Measurements from ENCODE around the gene RIF1.

DNA sequence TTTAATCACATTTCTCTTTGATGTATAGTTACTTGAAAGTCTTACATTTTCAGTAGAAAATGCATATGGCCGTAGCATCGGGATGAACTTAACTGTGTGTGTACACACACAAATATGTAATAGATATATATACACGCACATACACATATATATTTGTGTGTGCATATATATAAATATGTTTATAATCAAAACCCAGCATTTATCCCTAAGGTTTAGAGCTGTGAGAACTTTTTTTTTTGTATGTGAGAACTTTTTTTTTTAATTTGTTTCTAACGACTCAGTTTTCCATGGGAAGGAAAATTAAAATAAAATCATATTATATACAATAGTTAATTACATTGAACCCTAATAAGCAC, 1.8 kb downstream of the EPC2 start:
- CAGE, long polyA plus RNA = no peak
- RRBS = no CpG with 5 or more reads among the region's 4 CpGs

DNA sequence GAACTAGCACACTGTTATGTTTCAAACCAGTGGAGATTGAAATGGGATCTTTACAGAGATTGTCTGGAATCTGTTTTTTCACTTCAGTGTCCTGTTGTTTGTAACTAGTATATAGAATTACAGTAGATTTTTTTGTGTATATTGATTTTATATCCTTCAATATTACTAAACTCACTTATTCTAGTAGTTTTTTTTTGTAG, 22.7 kb downstream of the EPC2 start:
- CAGE, long polyA plus RNA = no peak

DNA sequence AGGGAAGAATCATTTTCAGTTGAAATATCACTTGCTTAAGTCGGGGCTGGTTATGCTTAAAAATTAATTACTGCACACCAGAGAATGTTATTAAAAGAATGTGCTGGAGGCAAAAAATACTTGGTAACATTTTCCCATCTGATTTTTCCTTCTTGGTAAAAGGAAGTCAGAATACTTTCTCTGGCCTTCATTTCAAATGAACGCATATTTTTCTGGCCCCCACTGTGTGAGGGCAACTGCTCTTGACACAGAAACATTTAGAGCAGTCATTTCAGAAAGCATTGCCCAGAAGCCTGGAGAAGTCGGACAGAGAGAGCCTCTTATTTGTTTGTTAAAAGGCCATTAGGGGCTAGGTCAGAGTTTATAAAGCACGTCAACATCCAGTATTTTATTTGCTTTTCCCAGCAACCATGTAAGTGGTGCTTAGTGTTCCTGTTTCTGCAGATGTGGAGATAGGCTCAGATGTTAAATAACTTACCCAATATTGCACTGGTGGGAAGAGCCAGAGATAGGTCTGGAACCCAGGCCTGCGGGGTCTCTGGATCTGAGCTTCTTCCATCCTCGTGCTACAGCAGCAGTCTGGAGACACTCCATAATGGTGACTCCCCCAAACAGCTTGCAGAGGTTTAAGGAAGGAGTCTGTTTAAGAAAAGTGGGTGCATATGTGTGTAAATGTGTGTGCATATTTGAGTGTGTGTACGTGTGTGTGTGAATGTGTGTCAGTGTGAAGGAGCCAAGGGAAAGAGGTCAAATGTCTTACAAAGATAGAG, 32.8 kb upstream of the LYPD6B start:
- CAGE, long polyA plus RNA = no peak
- RRBS = no CpG with 5 or more reads among the region's 7 CpGs

- CAGE, long polyA plus RNA = no peak
- RRBS = no CpG with 5 or more reads among the region's 2 CpGs
These were observed 281.0 kb upstream of the MMADHC start for GRCh38 chr2:149868582-149869018.

- CAGE, long polyA plus RNA = no peak
- RRBS = no CpG with 5 or more reads among the region's 2 CpGs
These were observed 258.7 kb downstream of the RND3 start for GRCh38 chr2:150228834-150229165.

DNA sequence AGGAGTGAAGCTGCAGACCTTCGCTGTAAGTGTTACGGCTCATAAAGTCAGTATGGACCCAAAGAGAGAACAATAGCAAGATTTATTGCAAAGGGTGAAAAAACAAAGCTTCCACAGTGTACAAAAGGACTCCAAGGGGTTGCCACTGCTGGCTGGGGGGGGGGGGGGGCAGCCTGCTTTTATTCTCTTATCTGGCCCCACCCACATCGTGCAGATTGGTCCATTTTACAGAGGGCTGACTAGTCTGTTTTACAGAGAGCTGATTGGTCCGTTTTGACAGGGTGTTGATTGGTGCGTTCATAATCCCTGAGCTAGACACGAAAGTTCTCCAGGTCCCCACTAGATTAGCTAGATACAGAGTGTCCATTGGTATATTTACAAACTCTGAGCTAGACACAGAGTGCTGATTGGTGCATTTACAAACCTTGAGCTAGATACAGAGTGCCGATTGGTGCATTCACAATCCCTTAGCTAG, 54.1 kb upstream of the RND3 start:
- CAGE, long polyA plus RNA = no peak
- RRBS = no CpG with 5 or more reads among the region's 7 CpGs

- CAGE, long polyA plus RNA = no peak
- RRBS = 1% methylated on average over 25 of the region's 79 CpGs
These were observed at the start of gene RIF1 for GRCh38 chr2:151409524-151410652. Gene RIF1, plus strand, starts transcription at chr2:151409902.

DNA sequence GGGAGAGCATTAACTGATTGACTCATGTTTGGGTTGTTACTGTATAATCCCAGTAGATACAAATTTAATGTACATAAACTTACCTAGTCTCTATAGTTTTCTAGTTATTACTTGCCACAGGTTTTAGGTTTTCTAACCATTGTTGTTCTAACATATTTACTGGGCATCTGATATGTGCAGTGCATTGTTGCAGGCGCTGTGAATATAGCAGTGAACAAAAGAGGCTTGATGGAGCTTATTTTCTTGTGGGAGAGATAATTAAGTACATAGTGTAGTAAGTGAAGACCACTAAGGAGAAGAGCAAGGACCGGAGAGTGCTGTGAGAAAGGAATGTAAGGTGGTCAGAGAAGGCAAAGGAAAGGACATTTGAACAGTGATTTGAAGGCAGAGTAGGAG, 11.3 kb downstream of the RIF1 start:
- CAGE, long polyA plus RNA = no peak
- RRBS = no CpG with 5 or more reads among the region's 2 CpGs

GRCh38 chr2:151464346-151464928, 54.7 kb downstream of the RIF1 start:
- CAGE, long polyA plus RNA = no peak
- RRBS = no CpG with 5 or more reads among the region's 5 CpGs

- CAGE, long polyA plus RNA = no peak
- RRBS = no CpG with 5 or more reads among the region's 3 CpGs
These were observed 38.6 kb downstream of the ARL5A start for GRCh38 chr2:151789525-151790018.

GRCh38 chr2:151826488-151827306, 1.5 kb downstream of the ARL5A start:
- CAGE, long polyA plus RNA = no peak
- RRBS = no CpG with 5 or more reads among the region's 7 CpGs

GRCh38 chr2:151827307-151827848, 843 bp downstream of the ARL5A start:
- CAGE, long polyA plus RNA = no peak
- RRBS = no CpG with 5 or more reads among the region's 12 CpGs

DNA sequence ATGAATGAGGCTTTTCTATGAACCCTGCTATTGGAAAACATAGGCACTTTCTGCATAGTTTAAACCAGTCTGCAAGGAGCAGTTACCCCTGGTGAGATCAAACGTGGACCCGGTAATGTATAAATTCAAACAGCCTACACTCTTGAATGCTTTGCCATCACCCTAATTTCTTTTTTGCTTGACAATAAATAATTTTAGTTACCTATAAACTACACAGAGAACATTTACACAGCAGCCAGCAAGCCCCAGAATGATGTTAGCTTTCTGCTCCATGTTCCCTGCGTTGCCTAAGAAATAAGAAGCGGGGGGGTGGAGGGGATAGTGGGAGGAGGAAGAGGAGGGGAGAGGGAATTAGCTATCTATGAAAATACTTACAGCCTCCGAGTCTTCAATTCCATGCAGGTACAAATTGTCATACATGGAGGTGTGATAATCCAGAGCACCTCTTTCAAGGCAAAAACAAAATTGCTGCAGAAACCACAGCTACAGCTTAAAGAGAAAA, 125.5 kb downstream of the CACNB4 start:
- CAGE, long polyA plus RNA = no peak
- RRBS = no CpG with 5 or more reads among the region's 5 CpGs

GRCh38 chr2:152109169-152109570, 10.3 kb upstream of the CACNB4 start:
- CAGE, long polyA plus RNA = no peak

DNA sequence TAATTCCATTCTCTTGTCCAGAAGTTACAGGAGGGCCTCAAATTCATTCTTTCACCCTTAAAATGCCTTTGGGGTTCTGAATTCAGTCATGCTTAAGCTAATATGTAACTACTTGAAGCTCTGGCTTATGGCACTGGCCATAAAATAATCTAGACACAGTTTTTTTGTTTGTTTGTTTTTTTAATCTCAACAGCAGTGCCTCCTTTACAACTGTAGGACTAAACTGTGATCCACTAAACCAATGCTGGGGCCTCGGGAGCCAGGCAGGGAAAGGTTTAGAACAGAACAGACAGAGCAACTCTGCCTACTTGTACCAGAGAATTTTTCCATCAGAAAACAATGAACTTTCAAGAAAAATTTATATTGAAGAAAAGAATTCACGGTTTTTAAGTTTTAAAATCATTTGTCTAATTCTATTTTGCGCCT, 1.7 kb downstream of the STAM2 start:
- CAGE, long polyA plus RNA = no peak
- RRBS = no CpG with 5 or more reads among the region's 3 CpGs

GRCh38 chr2:152367967-152368622, 33.1 kb downstream of the FMNL2 start:
- CAGE, long polyA plus RNA = no peak
- RRBS = no CpG with 5 or more reads among the region's 5 CpGs

GRCh38 chr2:152387836-152388624, 53.1 kb downstream of the FMNL2 start:
- CAGE, long polyA plus RNA = no peak
- RRBS = no CpG with 5 or more reads among the region's 13 CpGs

- CAGE, long polyA plus RNA = no peak
- RRBS = no CpG with 5 or more reads among the region's 10 CpGs
These were observed 67.2 kb downstream of the FMNL2 start for GRCh38 chr2:152402143-152402565.

GRCh38 chr2:152432053-152432954, 97.3 kb downstream of the FMNL2 start:
- CAGE, long polyA plus RNA = no peak
- RRBS = no CpG with 5 or more reads among the region's 5 CpGs

DNA sequence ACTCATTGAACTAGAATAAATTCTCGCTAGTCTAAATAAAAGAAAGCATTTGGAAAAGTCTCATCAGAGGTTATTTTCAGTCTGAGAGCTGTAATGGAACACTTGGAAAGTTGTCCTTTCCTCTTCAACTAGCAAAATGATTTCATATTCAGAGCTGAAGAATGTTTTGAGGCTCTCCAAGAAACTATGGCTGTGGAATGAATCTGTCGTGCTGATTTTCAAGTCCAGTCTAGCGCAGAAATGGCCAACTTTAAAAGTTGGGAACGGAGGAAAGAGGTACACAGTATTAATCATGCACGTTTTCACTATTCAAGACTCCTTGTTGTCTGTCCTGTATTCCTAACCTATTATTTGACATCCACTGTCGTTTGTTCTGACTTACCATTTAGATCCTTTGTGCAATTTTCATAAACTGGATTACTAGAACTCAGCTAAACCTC, 182.5 kb downstream of the PRPF40A start:
- CAGE, long polyA plus RNA = no peak
- RRBS = no CpG with 5 or more reads among the region's 6 CpGs

Measured in mammary epithelial cell (primary cell).